ENCODE data around the gene TAFA5.

DNA sequence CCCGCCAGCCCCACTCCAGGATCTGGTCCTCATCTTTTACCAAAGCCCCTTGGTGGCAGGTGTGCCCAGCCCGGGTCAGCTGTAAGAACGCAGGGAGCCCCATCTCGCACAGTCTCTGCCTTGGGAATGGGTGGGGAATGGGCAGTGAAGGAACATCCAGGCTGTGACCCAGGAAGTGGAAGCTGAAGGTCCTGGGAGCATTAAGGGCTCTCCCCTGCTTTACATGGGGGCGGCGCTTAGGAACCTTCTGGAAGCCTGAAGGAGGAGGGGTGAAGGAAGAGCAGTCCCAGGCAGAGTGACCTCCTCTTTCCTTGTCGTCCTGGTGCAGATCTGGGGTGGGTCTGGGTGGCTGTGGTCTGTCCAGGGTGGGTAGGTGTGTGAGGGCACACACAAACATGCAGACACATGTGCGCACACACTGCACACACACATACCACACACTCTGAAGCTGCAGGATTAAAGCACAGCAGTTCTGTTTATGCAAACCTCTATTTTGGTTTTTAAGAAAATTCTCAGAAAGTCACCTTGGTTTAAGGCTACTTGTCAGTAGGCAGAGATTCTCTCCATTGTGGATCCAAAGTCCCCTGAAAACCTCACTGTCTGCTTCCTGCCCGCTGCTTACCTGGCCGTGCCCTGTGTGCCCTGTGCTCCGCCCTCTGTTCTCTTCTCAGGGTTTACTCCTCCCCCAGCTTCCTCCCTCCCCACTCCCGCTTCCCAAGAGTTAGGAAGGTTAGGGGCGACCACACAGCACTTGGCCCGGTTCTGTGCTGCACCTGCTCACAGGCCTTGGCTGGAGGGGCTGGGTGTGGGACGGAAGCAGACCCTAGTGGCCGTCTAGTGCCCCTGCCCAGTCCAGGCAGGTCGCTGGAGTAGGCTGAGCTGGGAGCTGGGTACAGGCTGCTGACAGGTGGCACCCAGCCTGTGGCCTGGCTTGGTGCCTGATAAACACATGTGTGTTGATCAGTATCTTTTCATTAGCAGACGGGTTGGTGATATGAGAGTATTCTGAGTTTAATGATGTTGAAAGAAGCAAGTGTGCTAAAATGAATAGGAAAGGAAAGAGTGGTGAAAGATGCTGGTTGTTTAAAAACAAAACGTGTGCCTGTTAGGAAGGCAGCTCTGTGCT, 40.3 kb downstream of the GRAMD4 start:
- PRO-cap: no peak
- RAMPAGE, long total RNA, 4 experiments: no peak in any of the 4 experiments

DNA sequence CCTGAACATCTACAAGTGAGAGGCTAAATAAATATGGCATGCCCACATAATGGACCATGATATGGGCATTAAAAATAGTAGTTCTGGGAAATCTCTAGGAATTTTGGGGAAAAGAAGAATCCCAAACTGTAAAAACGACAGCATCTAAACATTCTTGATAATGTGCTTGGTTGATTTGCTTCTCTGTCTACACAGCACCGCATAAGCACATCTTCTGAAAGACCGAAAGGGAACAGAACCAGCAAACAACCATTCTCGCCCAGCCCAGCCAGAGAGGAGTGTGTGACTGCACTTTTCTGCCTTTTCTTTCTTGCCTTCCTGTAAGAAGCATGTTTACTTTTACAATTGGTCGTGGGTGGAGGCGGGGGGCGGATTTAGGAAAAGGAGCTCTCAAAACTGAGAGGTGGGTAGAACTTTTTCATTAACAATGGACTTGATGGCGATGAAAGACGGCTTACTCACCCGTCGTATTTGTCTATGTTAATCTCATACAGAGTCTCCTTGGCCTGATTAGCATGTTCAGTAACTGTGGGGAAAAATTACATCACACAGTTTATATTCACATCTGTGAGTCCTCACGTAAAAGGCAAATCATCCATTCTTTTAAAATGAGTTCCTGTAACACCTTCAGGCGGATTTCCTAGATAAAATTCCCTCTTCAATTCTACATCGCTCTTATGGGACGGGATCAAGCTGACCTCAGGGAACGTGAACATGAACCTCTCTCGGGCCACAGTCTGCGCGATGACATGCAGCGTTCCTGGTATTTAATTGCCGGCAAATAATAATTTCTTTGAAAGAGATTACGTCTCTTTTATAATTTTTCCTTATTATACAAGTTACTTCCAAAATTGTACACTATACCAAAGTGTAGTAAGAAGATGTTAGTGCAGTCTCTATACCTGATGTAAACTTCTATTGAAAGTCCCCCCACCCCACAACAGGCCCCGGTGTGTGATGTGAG, 27.1 kb downstream of the CERK start:
- PRO-cap: no peak
- RAMPAGE, long total RNA, 4 experiments: no peak in any of the 4 experiments

GRCh38 chr22:46726501-46726976, 11.5 kb downstream of the CERK start:
- PRO-cap: no peak
- RAMPAGE, long total RNA, 4 experiments: no peak in any of the 4 experiments

DNA sequence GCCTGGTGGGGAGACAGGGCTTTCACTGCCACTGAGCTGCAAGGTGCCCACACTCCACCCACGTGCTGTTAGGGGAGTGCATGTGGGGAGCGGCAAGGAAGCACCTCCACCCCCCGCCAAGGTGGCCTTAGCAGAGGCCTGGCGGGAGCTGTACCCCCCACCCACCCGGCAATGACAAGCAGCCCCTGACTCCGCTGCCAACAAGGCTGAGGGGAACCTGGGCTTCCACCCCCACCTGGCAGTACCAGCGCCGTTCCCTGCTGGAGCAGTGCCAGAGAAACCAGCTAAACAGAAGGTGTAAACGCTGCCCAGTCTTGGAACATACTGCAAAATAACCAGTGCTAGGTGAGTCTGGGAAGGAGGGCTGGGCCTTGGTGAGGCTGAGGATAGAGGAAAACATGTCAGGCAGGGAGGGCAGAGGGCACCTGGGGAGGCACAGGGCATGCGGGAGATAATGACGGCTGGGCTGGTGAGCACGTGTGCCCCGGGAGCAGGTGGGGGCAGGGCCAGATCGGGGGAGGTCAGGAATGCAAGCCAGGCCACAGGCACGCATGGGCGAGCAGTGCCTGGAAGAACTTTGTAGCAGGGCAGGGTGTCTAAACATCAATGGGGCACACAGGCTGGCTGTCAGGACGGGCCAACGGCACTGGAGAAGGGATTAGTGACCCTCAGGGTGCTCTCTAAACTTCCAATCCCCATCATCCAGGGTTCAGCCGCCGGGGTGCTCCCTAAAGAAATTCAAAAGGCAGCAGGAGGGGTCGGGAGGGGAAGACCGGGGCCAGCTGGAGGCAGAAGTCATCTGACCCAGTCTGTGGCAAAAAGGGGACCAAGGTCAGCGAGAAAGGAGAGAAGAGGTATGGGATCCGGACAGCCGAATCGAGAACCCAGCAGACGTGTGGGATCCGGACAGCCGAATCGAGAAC, 6.6 kb downstream of the CERK start:
- PRO-cap: no peak
- RAMPAGE, long total RNA, 4 experiments: no peak in any of the 4 experiments

GRCh38 chr22:46744409-46744983, 6.4 kb upstream of the CERK start:
- PRO-cap: no peak
- RAMPAGE, long total RNA, 4 experiments: no peak in any of the 4 experiments

- PRO-cap: no peak
- RAMPAGE, long total RNA, 4 experiments: no peak in any of the 4 experiments
Observed at GRCh38 chr22:46770552-46771253, 8.3 kb downstream of the TBC1D22A start.

GRCh38 chr22:46774355-46775217, 12.1 kb downstream of the TBC1D22A start:
- PRO-cap: no peak
- RAMPAGE, long total RNA, 4 experiments: no peak in any of the 4 experiments

GRCh38 chr22:46793421-46793864, 31.0 kb downstream of the TBC1D22A start:
- PRO-cap: no peak
- RAMPAGE, long total RNA, 4 experiments: no peak in any of the 4 experiments

- PRO-cap: no peak
- RAMPAGE, long total RNA, 4 experiments: no peak in any of the 4 experiments
Observed at GRCh38 chr22:46801349-46801748, 38.9 kb downstream of the TBC1D22A start.

- PRO-cap: no peak
- RAMPAGE, long total RNA, 4 experiments: no peak in any of the 4 experiments
Observed at GRCh38 chr22:46801749-46802662, 39.6 kb downstream of the TBC1D22A start.

- PRO-cap: no peak
- RAMPAGE, long total RNA, 4 experiments: no peak in any of the 4 experiments
Observed at GRCh38 chr22:46974099-46974508, 211.7 kb downstream of the TBC1D22A start.

- PRO-cap: no peak
- RAMPAGE, long total RNA, 4 experiments: no peak in any of the 4 experiments
Observed at GRCh38 chr22:47105508-47106322, 343.3 kb downstream of the TBC1D22A start.

GRCh38 chr22:47158149-47159101, 396.0 kb downstream of the TBC1D22A start:
- PRO-cap: no peak
- RAMPAGE, long total RNA, 4 experiments: no peak in any of the 4 experiments

GRCh38 chr22:47170487-47170939, 408.1 kb downstream of the TBC1D22A start:
- PRO-cap: no peak
- RAMPAGE, long total RNA, 4 experiments: no peak in any of the 4 experiments

GRCh38 chr22:48357150-48357631, 132.2 kb upstream of the TAFA5 start:
- PRO-cap: no peak
- RAMPAGE, long total RNA, 4 experiments: no peak in any of the 4 experiments

DNA sequence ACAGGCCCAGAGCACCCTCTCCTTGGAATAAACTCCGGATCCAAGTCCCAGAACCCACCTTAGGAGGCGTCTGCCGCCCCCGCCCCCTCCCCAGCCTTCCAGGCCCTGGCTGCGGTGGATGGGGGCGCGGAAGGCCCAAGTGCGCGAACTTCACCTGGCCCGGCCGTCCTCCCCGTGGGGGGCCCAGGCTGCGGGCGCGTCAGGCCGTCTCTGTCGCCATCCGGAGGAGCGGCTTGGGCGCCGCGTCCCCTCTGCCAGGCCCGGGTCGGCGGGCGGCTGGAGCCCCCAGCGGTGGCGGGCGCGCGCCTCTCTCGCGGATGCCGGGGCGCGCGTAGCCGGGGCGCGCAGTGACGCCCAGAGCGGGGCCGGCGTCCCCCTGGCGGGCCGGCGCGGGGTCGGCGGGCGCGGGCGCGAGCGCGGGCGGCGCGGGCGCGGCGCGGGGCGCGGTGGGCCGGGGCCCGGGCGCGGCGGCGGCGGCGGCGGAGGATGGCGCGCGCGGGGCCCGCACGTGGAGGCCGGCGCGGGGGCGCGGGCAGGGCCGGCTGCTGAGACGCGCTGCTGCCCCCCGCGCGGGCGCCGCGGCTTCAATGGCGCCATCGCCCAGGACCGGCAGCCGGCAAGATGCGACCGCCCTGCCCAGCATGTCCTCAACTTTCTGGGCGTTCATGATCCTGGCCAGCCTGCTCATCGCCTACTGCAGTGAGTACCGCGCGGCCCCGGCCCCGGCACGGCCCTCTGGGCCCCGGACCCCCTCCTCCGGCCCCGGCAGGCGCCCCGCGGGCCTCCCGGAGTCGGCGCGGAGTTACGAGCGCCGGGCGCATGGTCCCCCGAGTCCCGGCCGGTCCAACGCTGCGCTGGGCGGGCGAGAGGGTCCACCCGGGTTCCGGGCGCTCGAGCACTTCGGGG, at the start of gene TAFA5:
Gene TAFA5 (plus strand): TSS at position 548 of the 906 bp plus-strand sequence.
- PRO-cap: no peak
- RAMPAGE, long total RNA, 4 experiments: no peak in any of the 4 experiments

- PRO-cap: no peak
- RAMPAGE, long total RNA, 4 experiments: no peak in any of the 4 experiments
Observed at GRCh38 chr22:48491669-48492107, 2.3 kb downstream of the TAFA5 start.

DNA sequence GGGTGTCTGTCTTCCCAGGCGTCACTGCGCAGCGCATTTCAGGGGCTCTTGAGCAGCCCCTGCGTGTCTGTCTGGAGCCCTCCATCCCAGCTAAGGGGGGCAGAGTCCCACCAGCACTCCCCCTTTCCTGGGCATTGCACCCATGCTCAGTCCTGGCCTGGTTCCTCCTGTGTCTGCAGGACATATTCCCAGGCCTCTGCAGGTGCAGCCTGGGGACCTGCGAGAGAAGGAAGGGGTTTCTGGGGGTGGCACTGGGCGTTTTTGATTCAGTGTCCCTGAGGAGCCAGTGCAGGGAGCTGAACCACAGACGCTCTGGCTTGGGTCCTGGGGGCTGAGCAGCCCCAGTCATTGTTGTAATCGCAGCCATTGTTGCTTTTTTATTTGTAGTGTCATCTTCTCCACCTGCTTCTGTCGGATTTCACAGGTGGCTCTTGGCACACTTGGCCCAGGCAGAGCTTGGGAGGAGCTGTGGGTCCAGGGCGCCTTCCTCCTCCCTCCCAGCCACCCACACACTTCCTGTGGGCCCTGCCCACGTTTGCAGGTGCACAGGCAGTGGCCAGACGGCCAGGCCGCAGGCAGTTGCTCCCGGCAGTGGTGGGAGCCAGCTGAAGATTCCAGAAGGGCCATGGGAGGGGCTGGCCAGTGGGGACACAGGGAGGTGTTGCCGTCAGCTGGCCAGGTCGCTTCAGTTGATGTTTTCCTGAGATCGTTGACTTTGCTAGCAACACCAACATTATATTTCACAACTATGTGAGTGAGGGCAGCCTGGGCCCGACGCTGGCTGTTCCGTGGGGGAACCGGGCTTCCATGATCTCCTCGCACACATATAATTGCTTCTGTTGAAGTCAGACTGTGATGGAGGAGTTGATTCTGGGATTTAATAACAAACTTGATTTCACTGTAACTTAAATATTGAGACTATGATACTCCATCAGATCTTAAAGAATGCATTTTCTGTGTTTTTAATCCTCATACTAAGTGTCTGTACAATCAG, 146.4 kb downstream of the TAFA5 start:
- PRO-cap: no peak
- RAMPAGE, long total RNA, 4 experiments: no peak in any of the 4 experiments

- PRO-cap: no peak
- RAMPAGE, long total RNA, 4 experiments: no peak in any of the 4 experiments
Observed at GRCh38 chr22:49471172-49471582, 356.5 kb downstream of the BRD1 start.

DNA sequence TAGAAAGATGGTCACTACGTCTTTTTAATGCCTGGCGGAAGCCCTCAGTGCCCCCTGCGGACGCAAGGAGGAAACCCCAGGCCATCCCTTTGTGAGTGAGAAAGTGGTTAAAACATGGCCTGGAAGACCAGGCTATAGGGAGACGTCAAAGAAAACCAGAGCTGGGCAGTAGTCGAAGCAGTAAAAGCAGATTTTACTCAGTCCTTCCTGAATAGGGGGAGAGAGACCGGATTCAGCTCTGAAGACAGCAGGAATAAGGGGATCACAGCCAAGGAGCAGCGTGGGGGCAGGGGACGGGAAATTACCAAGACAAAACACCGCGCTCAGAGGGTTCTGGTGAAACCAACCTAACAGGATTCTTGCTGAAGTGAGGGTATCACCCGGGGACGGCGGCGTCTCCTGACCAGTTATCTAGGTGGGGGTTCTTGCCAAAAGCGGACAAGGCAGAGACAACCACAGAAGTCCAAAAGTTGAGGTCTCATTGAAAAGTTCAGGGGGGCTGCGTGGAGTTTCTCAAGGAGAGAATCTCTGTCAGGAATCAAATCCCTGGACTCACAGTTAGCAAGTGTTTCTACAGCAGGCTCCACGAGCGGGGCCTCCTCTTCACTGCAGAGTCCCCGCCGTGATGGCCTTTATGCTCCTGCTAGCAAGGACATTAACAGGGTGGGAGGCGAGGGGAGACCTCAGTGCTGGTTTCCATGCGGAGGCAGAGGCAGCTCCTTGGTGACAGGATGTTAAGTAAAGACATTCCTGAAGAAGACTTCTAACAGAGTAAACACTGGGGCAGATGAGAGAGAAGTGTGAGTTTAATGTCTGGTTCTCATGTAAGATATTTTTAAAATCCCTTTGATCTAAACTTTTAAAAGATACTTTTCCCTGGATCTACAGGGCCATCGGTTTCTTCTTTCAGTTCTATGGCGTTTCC, 291.0 kb downstream of the BRD1 start:
- PRO-cap: no peak
- RAMPAGE, long total RNA, 4 experiments: no peak in any of the 4 experiments